BE2C (cell line): ENCODE measurements around a stretch of chr4.

DNA sequence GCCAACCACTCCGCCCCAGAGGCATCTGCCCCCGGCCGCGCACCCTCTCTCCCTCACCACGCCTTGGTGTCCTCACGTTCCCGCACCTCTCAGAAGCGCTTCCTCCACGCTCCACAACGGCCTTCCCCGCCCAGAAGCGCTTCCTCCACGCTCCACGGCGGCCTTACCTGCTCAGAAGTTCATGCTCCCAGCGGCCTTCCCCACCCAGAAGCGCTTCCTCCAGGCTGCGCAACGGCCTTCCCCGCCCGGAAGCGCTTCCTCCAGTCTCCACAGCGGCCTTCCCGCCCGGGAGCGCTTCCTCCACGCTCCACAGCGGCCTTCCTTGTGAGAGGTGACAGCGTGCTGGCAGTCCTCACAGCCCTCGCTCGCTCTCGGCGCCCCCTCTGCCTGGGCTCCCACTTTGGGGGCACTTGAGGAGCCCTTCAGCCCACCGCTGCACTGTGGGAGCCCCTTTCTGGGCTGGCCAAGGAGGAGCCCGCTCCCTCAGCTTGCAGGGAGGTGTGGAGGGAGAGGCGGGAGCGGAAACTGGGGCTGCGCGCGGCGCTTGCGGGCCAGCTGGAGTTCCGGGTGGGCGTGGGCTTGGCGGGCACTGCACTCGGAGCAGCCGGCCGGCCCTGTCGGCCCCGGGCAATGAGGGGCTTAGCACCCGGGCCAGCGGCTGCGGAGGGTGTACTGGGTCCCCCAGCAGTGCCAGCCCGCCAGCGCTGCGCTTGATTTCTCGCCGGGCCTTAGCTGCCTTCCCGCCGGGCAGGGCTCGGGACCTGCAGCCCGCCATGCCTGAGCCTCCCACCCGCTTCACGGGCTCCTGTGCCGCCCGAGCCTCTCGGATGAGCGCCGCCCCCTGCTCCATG, 490.2 kb upstream of the ZFP42 start:
- RRBS: no CpG with 5 or more reads among the region's 69 CpGs

- RRBS: no CpG with 5 or more reads among the region's 11 CpGs
These were observed 323.1 kb upstream of the ZFP42 start for GRCh38 chr4:187672573-187672860.

DNA sequence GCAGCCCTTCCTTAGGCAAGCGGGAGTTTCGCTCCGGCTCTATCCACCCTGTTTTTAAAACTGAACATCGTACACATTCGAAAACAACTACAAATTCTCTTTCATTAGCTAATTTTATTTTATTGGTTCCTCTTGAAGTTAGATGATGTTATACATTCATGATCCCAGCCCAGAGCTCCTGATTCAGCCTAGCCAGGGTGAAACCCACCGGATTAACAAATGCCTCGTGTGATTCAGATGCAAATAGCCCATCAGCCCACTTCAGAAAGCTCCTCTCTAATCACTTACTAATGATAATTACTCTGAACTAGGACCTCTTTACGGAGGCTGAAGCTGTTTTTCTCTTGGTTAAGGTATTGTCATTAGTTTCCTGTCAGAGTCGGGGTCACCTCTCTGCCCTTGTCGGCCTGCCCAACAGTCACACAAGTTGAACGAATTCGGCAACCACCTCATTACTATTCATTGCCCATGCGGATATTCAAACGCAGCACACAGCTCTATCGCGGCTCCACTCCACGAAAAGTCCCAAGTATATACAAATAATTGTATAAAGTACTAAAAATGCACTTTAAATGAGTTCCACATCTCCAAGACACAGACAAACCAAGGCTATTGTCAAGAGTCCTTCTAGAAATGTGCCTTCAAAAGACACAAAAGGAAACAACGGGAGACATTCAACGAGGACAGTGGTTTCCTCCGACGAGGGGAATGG, 36.6 kb downstream of the ZFP42 start:
- RRBS: 95% methylated on average over 3 of the region's 21 CpGs

GRCh38 chr4:189613065-189613567, 327.6 kb upstream of the FRG1 start:
- RRBS: no CpG with 5 or more reads among the region's 5 CpGs

GRCh38 chr4:189658638-189659226, 281.9 kb upstream of the FRG1 start:
- RRBS: no CpG with 5 or more reads among the region's 6 CpGs

DNA sequence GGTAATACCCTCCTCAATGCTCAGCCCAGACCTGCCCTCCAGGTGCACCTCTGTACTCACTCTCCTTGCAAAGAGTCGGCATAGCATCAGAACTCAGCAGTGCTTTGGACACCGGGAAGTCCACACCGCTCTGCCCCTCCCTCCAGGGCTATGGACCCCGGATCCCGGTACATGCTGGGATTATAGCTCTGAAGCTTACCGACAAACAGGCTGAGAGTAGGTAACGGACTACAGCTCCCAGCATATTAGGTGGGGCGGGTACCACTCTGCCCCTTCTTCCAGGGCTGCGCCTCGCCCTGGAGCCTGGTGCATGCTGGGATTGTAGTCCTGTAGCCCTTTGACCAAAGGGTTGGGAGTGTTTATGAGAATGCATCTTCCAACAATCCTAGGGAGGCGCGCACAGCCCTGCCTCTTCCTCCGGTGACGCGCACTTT, 22.3 kb upstream of the FRG2 start:
- RRBS: no CpG with 5 or more reads among the region's 15 CpGs